ENCODE measurements around the genes ABCD4, VRTN and LTBP2.

DNA sequence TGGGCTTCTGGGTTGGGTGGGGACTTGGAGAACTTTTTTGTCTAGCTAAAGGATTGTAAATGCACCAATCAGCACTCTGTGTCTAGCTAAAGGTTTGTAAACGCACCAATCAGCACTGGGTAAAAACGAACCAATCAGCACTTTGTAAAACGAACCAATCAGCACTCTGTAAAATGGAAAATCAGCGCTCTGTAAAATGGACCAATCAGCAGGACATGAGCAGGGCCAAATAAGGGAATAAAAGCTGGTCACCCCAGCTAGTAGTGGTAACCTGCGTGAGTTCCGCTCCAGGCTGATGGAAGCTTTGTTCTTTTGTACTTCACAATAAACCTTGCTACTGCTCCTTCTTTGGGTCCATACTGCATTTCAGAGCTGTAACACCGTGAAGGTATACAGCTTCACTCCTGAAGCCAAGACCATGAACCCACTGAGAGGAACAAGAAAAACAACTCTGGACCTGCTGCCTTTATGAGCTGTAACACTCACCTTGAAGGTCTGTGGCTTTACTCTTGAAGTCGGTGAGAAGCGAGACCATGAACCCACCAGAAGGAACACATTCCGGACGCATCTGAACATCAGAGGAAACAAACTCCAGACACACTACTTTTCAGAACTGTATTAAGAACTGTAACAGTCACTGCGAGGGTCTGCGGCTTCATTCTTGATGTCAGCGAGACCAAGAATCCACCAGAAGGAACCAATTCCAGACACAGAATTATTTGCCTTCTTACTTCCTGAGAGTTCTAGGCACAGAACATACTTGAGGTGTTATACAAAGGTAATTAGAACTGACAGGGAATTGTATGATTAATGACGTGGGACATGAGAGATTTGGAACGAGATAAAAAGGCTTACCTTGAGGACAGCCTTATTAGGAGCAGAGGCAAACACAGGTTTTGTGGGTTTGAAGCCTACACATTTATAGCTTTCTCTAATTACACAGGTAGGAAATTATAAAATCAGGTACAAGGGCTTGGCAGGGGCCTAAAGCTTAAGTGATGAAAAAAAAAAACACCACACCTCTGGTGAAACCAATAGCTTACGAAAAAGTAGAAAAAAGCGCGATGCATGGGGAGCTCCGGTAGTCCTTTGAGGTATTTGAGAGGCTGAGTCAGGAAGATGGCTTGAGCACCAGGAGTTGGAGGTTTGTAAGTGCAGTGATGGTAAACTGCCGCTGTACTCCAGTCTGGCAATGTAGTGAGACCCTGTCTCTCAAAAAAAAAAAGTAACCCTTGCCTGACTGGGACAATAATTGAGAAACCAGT lies 1.2 kb upstream of the ACOT2 start:
- RRBS: no CpG with 5 or more reads among the region's 21 CpGs

GRCh38 chr14:73582298-73582596 lies 9.4 kb upstream of the ACOT4 start:
- RRBS: no CpG with 5 or more reads among the region's 6 CpGs

- RRBS: 4% methylated on average over 7 of the region's 20 CpGs
Observed at GRCh38 chr14:73712325-73713016, 1.7 kb downstream of the PNMA1 start.

DNA sequence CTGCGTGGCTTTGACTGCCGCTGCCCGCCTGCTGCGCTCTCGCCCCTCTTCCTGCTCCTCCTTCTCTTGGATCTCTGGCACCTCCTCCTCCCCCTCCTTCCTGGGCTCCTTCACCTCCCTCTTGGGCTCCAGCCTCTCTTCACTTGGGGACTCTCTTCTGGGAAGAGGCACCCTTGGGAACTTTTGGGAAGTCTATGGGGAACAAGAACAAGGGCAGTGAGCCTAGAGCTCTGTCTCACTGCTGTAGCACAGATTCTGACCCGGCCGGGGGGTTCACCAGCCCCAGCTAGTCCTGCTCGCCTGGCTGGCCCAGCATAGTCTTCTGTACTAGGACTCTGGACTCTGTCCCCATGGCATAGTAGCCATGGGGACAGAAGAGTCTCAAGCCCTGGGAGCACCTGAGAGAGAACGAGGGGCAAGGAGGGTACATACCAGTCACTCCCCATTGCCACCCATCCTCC lies 7.2 kb upstream of the PNMA1 start:
- RRBS: no CpG with 5 or more reads among the region's 9 CpGs

GRCh38 chr14:73722496-73723252 lies 8.5 kb upstream of the PNMA1 start:
- RRBS: no CpG with 5 or more reads among the region's 18 CpGs

GRCh38 chr14:73729416-73729809 lies 15.2 kb upstream of the PNMA1 start:
- RRBS: no CpG with 5 or more reads among the region's 12 CpGs

DNA sequence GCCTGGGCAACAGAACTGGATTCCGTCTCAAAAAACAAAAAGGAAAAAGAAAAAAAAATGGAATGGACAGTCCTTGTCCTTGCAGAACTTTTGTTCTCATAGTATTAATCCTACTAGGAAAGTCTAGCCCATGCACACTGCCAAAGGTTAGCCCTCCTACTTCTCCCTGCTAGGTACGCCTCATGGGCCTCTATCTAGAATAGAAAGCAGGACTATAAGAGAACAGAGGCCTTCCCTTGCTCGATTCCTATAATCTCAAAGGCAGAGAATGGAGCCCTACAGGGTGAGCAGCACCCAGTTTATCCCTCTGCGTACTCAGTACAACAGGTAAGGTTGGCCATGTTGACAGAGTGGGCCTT lies 16.7 kb upstream of the PNMA1 start:
- RRBS: no CpG with 5 or more reads among the region's 4 CpGs

DNA sequence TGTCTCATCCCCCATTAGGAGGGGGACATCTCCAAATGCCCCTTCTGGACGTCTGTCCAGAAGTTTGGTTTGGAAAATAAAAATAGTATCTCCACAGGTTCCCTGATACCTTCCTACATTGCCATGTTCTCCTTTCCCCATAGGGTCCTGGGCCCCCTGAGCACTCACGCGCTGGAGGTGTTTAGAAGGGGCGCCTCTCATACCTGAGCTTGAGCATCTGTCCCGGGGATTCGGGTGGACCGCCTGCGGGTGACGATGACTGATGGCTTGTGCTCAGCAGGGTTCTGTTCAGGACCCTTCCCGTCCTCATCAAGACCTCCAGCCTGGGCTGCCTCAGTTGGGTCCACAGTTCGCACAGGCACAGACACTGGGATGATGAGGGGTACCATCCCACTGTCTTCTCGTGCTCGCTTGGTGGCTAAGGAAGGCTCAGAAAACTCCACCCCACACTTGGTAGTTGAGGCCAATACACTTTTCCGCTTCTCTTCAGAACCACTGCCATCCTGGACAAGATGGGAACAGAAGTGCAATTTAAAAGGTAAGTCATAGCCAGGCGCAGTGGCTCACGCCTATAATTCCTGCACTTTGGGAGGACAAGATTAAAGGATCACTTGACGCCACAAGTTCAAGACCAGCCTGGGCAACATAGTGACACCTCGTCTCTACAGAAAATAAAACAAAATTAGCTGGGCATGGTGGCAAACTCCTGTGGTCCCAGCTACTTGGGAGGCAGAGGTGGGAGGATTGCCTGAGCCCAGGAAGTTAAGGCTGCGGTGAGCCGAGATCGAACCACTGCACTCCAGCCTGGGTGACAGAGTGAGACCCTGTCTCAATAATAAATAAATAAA lies 22.8 kb upstream of the PNMA1 start:
- RRBS: no CpG with 5 or more reads among the region's 21 CpGs

DNA sequence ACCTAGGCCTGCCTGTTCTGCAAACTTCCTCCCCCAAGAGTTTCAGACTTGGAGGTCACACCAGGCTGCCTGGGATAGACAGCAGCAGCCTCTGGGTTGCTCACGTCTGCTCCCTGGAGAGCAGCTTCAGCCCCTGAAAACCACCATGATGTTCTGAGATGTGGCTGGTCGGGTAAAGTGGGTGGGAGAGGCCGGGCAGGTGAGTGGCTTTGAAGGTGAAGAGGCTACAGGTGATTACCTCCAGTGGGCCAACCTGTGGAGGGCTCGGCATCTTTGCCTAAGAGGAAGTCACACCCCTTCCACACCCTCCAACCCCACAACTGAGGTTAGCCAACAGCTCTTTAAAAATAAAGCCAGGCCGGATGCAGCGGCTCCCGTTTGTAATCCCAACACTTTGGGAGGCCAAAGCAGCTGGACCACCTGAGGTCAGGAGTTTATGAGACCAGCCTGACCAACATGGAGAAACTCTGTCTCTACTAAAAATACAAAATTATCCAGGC lies 8.8 kb downstream of the MIDEAS start:
- RRBS: no CpG with 5 or more reads among the region's 7 CpGs

GRCh38 chr14:73759239-73759558 lies 904 bp downstream of the MIDEAS start:
- RRBS: 0% methylated on average over 5 of the region's 42 CpGs

DNA sequence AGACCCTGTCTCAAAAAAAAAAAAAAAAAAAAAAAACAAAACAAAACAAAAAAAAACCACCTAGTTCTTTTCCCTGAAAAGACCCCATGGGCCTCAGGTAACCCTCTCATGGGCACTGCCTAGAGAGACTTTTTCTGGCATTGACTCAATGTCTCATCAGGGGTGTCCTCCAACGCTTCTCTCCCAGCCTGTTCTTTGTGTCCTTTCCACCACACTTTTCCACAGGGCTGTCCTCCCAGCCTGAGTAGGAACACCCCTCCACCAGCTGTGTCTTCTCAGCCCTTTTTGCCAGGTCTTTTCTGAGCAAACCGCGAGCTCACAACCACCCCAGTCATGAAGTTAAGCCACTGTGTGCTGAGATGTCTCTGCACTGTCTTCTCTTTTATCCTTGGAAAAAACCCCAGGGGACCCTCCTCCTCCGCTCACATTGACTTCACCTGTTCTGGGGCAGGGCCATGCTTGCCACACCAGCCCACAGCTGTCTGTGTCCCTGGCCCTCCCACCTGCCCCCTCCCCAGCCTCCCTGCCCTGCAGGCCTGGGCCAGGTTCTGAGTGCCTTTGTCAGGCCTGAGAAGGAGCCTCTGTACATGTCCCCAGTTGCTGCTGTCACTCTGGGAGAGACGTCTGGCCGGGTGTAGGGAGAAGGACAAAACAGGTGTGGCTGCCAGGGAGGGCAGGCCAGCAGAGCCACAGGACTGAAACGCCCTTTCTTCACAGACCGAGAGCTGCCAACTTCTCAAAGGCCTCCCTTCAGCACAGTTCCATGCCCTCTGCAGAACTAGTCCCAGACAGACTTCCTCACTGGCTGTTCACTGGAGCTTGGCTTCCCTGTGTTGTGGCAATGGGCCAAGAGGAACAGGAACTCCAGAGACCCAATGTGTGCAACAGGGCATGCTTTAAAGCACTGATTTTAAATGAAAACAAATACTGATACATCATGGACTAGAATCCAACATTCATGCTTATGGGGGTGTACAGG lies 4.5 kb upstream of the MIDEAS start:
- RRBS: no CpG with 5 or more reads among the region's 8 CpGs

DNA sequence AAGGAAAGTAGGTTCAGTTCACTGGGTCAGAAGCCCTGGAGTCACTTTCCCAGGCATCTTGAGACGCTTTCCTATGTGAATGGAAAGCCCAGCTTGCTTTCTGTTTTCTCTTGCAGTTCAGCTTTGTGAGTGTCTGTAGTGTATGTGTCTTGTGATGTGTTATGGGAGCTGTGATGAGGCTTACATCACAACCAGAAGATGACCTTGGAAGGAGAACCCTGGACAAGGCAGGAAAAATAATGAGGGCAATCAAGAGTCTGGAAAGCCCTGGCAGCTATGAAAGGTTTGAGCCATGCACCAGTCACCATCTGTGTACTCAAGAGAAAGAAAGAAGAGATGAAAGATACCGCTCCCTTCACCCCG lies 35.2 kb upstream of the PTGR2 start:
- RRBS: no CpG with 5 or more reads among the region's 3 CpGs

GRCh38 chr14:73838382-73838661 lies 13.3 kb upstream of the PTGR2 start:
- RRBS: no CpG with 5 or more reads among the region's 5 CpGs

DNA sequence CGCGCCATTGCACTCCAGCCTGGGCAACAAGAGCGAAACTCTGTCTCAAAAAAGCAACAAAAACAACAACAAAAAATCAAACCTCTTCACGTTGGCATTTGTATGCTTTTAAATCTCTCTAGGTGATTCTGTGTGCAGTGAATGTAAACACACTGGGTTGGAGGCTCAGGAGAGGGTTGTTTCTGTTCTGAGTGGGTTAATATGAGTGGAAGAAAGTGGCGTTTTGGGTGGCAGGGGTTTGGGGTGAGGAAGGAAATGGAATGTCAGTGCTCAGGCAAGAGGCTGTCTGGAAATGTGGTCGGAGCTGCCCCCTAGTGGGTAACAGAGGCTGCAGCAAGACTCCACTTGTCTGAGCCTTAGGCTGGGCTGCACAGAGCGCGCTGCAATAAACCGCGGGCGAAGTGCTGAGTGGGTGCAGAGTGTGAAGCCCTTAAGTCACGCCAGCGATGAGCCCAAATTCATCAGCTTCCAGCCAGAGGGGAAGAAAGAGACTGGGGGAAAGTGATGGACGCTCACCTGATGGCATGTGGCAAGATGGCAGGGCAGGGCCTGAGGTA lies 12.2 kb downstream of the VSX2 start:
- RRBS: no CpG with 5 or more reads among the region's 14 CpGs

- RRBS: 1% methylated on average over 19 of the region's 59 CpGs
Observed at GRCh38 chr14:74302333-74303395, at the start of gene ABCD4. Gene ABCD4, minus strand, starts transcription at chr14:74302934.

- RRBS: no CpG with 5 or more reads among the region's 15 CpGs
Observed at GRCh38 chr14:74347451-74348675, at the start of gene VRTN. Gene VRTN, plus strand, starts transcription at chr14:74348471.

DNA sequence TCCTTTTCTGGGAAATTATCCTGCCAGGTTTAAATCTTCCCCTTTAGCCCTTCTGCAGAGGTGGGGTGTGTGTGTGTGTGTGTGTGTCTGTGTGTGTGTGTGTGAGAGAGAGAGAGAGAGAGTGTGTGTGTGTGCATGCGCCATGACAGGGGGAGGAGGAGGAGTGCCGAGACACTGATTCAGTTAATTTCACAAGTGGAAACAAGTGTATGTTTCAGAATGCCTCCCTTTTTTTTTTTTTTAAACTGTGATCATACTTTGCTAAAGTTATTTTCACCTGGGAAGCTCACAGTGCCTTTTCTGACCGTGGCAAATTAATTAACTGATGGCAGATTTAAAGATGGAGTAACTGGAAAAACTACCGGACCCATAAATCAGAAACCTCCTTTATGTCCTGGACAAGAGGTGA lies 39.8 kb downstream of the LTBP2 start:
- RRBS: no CpG with 5 or more reads among the region's 4 CpGs

DNA sequence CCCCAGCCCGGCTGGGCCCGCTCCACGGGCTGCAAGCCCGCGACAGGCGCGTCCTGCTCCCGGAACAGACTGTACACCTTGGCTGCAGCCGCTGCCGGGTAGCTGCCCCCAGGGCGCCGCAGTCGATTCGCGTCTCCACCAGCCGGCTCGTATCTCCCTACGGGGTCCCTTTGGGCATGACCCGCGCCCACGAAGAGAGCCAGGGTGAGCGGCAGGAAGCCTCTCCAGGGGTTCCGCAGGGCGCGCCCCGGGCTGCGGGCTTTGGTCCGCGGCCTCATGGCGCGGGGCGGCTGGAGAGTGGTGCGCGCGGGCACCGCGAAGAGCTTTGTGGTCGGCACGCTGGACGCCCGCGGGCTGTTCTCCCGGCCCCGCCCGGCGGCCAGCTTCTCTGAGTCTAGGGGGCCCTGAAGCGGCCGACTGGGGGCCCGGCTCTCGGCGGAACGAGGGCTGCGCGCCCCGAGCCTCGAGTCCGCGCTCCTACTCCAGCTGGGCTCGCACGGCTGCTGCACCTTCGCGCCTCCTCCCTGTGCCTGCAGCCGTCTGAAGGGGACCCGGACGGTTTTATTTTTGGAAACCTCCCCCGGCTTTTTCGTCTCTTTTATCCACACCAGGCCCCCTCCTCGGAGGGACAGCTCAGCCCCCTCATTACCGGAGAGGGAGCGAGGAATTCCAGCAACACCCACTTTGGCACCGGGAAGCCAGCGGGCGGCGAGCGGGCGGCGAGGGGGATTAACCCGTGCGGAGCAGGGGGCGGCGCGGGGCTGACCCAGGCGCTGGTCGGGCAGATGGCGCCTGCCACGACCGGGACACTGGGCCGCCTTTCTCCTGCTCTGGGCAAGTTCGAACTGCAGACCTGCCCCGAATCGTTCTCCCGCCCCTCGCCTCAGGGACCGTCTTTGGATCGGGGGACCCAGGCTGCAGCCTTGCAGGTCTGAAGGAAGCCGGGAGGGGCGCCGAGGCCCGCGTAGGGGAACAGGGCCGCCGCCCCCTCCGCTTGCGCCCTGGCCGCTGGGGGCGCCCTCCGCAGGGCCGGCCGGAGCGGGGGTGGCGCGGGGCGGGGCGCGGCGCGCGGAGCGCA lies at the start of gene LTBP2:
TSS of gene LTBP2 (minus strand) at position 571 of the 1,078 bp plus-strand sequence.
- RRBS: 41% methylated on average over 65 of the region's 119 CpGs

- RRBS: no CpG with 5 or more reads among the region's 5 CpGs
Observed at GRCh38 chr14:74811500-74811773, 48.3 kb downstream of the YLPM1 start.

DNA sequence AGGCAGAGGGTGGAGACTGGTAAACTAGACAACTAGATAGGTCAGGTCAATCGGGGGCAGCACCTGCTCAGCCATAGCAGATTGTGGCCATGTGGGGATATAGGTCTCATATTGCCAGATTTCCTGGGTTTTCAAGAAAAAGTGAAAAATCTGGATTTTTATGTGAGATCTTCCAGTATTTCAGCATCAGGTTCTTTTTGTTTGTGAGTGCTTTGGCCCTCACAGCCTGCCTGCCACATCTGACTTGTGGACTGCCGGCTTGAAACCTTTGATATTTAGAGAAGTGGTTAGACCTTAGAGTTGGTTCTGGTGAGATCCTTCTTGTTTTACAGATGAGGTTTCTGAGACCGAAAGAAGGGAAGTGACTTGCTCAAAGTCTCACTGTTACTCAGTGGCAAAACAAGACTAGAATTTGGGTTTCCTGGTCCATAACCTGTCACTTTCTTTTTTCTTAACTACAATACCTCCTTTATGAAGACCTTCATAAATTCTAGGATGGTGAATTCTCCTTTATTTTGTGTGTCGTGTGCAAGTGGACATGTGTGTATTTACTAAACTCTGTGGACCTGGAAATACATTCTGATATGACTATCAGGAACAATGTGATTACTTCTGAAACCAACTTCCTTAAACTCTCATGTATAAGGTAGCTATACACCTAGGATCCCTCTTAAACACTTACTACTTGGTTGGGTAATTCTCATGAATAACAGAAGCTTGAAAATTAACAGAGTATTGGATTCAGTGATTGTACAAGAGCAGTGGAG lies 34.3 kb downstream of the PROX2 start:
- RRBS: no CpG with 5 or more reads among the region's 4 CpGs